Subcutaneous adipose tissue (tissue), 3 donors: ENCODE measurements around a stretch of chr7.

DNA sequence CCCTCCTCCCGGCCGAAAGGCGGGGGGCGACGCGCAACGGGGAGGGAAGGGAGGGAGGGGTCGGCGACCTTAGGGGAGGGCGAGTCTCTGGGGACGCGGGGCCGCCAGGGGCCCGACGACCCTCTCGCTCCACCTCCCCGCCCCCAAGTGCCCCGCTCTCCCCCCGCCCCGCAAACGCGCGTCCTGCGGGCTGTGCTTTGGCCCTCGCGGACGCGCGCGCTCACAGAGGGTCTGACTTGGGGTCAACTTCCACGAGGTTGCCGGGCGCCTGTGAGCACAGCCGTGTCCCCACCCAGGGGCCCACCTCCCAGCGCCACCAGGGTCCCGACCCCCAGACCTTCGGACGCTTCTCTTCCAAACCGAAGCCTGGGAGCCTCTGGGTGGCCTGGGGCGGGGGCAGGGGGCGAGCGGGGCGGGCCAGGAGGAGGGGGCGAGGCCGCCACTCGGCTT lies 4.9 kb upstream of the ELFN1 start:
- PRO-cap = no peak
- RAMPAGE, long total RNA, 3 experiments = no peak in any of the 3 experiments

- PRO-cap = no peak
- RAMPAGE, long total RNA, 3 experiments = no peak in any of the 3 experiments
Observed at GRCh38 chr7:2120206-2120928, 112.4 kb downstream of the MAD1L1 start.

- PRO-cap = no peak
- RAMPAGE, long total RNA, 3 experiments = start-site peak on the minus strand in 1 of 3 experiments, at chr7:2133432-2133451 at its widest, 9 reads per replicate
Observed at GRCh38 chr7:2133038-2133502, 99.7 kb downstream of the MAD1L1 start.

DNA sequence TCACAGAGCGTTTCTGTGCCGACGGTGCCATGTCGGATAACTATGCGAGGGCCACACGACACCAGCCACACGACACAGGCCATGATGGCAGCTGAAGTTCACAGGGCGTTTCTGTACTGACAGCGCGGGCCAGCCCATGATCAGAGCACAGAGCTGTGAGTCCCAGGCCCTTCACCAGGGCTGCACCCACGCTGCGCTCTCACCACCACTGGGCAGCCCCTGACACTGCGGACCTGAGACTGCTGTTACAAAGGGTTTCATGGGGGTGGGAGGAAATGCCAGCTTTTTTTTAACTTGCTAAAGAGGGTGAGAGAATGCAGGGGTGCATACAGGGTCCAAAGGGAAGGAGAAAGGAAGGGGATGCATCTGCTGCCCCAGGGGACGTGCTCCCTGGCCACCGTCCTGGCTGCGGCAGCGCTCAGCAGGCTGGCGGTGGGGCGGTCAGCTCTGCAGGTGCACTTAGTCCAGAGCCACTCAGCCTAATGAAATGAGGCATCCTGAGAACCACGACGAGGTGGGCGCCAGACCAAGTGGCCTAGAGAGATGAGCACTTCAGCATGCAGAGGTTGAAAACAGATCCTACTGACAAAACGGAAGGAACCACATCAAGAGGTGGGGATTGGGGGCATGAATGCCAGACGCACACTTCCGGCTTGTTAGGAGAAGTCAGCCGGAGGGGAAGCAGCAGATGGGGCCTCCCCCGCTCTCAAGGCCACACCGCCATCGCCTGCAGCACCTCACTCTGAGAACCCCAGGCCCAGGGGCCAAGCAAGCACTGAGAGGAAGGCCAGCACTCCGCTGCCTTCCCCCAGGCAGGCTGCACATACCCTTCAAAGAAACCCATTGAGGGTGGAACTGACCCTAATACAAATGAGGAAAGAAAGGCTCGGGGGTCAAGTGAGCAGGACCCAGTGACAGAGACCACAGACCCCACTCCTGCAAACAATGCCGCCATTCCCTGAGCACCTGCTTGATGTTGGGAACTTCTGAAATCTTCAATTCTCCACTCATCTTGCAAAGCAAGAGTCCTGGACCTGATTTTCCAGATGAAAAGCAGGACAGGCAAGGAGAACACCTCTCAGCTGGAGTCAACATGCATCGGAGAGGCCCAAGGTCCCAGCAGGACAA lies 94.5 kb downstream of the MAD1L1 start:
- PRO-cap = no peak
- RAMPAGE, long total RNA, 3 experiments = no peak in any of the 3 experiments

- PRO-cap = bidirectional peak, plus-strand start at chr7:2354093, minus-strand start at chr7:2354058
- RAMPAGE, long total RNA, 3 experiments = no peak in any of the 3 experiments
Observed at GRCh38 chr7:2353843-2354677, 567 bp upstream of the EIF3B start.

DNA sequence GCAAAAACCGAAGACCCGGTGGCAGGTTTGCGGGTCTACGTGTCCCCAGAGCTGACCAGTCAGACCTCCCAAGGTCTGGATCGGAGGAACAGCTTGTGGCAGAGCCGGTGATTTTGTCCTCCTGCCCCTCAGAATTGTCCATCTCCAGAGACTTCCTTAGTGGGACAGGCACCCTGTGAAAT lies 1.0 kb downstream of the EIF3B start:
- PRO-cap = no peak
- RAMPAGE, long total RNA, 3 experiments = no peak in any of the 3 experiments

GRCh38 chr7:2376571-2377242 lies 22.1 kb downstream of the EIF3B start:
- PRO-cap = no peak
- RAMPAGE, long total RNA, 3 experiments = no peak in any of the 3 experiments

- PRO-cap = no peak
- RAMPAGE, long total RNA, 3 experiments = no peak in any of the 3 experiments
Observed at GRCh38 chr7:2380041-2380775, 23.2 kb upstream of the CHST12 start.

DNA sequence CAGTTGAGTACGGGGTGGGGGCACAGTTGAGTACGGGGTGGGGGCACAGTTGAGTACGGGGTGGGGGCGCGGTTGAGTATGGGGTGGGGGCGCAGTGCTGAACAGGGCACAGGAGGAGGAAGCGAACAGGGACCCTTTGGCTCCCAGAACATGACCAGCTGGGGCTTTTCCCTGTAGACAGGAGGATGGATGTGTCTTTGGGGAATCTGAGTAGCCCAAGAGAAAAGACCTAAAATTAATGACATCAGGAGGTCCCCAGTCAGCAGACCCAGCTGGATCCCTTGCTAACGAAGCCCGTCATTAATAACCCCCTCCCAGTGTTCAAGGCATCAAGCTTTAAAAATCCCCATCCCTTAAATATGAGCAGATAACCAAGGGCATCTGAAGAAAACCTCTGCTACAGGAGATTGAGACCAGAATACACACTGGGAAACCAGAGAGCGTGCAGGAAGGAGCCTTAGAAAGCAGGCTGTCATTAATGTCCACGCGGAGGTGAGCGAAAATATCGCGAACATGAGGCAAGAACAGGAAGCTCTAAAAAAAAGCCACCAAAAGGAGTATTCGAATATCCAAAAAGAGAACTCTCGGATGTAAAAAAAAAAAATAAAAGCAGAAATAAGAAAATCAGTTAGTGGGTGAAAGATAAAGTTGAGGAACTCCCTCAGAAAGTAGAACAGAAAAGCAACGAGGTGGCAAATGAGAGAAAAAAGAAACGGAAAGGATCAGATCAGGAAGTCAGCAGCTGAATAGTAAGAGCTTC lies 3.2 kb downstream of the CHST12 start:
- PRO-cap = no peak
- RAMPAGE, long total RNA, 3 experiments = no peak in any of the 3 experiments

GRCh38 chr7:2411808-2412724 lies 8.7 kb downstream of the CHST12 start:
- PRO-cap = no peak
- RAMPAGE, long total RNA, 3 experiments = no peak in any of the 3 experiments

GRCh38 chr7:2432536-2432978 lies 29.1 kb downstream of the CHST12 start:
- PRO-cap = no peak
- RAMPAGE, long total RNA, 3 experiments = no peak in any of the 3 experiments

DNA sequence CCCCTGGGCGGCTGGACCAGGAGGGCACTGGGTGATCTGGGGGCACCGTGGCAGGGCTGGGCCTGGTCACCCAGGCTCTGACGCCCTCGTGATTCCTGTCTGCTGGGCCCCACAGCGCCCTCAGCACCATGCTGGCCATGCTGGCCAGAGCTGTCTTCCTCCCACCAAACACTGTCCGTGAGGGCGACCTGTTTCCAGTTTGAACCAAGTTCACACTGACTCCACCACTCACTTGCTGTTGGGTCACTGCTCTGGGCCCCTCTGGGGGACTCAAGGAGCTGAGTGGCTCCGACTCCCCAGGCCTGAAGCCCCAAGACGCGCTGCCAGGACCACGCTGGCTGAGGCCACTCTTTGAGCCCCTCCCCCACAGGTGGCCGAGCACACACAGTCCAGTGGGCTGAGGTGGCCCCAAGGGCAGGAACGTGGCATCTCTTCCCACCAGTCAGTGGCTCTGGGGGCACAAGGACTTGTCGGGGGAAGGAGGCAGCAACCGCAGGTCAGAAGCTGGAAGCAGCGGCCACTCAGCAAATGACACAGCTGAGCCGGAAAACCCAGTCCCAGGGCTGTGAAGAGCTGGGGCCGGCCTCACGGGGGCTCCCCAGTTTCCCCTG lies 24.2 kb downstream of the GRIFIN start:
- PRO-cap = no peak
- RAMPAGE, long total RNA, 3 experiments = no peak in any of the 3 experiments

DNA sequence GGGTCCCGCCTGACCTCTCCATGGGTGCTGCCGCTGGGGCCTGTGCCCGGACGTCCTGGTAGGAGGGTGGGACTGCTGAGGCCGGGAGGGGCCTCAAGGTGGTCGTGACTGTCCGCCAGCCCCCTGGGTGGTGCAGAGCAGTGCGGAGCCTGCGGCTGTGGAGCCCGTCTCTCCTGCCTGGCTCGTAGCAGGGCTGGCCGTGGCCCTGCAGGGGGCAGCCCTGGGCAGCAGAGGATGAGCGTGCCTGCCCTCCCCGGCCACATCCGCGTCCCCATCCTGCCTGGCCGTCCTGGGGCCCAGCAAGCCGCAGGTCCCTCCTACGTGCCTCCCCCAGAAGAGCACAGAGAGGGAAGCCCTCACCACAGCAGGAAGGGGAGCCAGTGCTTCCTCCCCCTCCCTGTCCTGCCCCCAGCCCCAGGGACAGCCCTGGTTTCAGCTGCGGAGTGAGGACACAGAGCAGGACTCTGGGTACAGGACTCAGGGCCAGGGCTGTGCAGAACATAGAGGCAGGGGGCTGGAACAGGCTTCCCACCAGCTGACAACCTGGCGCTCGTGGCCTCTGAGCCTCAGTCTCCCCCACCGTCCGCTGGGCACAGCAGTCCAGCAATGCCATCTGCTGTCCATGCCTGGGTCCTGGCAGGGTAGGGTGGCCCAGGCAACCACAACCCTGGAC lies 1.5 kb upstream of the GRIFIN start:
- PRO-cap = no peak
- RAMPAGE, long total RNA, 3 experiments = no peak in any of the 3 experiments

DNA sequence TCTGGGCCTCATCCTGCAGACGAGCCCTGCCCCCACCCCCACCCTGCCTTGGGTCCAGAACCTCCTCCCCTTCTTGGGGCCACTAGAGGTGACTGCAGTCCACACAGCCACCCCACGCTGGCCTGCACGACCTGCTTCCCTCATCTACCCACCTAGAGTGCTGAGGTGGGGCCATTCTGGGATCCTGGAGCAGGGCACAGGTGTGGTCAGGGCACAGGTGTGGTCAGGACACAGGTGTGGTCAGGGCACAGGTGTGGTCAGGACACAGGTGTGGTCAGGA lies 17.5 kb upstream of the GRIFIN start:
- PRO-cap = no peak
- RAMPAGE, long total RNA, 3 experiments = no peak in any of the 3 experiments

- PRO-cap = no peak
- RAMPAGE, long total RNA, 3 experiments = no peak in any of the 3 experiments
Observed at GRCh38 chr7:2527115-2527602, 7.6 kb downstream of the LFNG start.

DNA sequence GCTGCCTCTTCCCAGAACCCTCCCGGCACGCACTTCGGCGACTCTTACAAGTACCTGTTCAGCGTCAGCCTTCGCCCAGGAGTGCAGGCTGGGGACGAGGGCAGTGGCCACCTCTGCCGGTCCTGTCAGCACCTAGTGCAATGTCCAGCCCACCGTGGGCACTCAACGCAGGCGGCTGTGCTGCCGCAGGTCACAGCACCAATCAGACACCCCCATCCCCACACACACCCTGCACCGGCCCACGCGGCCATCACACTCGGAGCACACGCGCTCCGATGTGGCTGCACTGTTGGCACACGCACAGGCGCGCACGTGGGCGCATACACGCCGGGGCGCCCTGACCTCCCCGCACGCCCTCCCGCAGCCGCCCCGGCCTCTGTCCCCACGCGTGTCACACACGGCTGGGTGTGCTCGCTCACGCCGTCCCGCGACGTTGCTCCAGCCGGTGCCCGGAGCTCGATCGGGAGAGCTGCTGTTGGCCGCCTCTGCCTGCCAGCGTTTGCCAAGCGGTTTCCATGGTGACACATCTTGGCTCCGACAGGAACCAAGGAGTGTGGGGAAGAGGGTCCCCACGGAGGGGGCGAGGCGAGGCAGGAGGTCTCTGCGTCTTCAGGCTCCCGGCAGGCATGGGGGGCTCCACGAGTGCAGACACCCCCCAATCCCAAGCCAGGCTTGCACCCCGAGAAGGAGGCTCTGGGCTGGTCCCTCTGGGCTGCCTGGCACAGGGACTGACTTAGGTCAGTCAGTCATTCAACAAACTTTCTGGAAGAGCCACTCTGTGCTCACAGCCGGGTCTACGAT lies 12.0 kb downstream of the LFNG start:
- PRO-cap = no peak
- RAMPAGE, long total RNA, 3 experiments = no peak in any of the 3 experiments

DNA sequence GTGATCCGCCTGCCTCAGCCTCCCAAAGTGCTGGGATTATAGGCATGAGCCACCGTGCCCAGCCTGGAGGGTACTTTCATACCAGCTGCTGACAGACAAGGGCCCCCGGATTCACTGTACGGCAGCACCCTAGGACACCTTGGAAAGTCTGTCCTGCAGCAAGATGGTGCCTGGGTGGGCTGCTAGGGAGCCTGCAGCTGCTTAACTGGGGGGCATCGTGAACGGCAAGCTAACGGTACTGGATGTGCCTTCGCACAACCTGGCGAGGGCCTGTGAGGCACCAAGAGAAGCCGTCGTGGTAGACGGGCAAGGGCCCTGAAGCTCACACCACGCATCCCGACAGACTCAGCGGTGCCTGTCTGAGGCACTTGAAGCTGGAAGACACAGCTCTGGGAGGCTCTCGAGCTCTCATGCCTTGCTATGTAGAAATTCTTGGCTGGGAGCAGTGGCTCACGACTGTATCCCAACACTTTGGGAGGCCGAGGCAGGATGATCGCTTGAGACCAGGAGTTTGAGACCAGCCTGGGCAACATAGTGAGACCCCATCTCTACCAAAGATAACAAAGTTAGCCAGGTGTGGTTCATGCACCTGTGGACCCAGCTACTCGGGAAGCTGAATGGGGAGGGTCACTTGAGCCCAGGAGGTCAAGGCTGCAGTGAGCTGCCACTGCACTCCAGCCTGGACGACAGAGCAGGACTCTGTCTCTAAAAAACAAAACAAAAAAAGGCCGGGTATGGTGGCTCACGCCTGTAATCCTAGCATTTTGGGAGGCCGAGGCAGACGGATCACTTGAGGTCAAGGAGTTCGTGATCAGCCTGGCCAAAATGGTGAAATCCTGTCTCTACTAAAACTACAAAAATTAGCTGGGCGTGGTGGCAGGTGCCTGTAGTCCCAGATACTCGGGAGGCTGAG lies 9.3 kb downstream of the BRAT1 start:
- PRO-cap = no peak
- RAMPAGE, long total RNA, 3 experiments = no peak in any of the 3 experiments

- PRO-cap = no peak
- RAMPAGE, long total RNA, 3 experiments = no peak in any of the 3 experiments
Observed at GRCh38 chr7:2565033-2565455, 6.3 kb downstream of the IQCE start.

GRCh38 chr7:2589729-2590250 lies 31.0 kb downstream of the IQCE start:
- PRO-cap = no peak
- RAMPAGE, long total RNA, 3 experiments = start-site peak on the plus strand in 1 of 3 experiments, at chr7:2589929-2589998 at its widest, 12 reads per replicate

GRCh38 chr7:2610856-2611320 lies 20.9 kb upstream of the TTYH3 start:
- PRO-cap = bidirectional peak, plus-strand start at chr7:2611189, minus-strand start at chr7:2611110
- RAMPAGE, long total RNA, 3 experiments = no peak in any of the 3 experiments